ReNcell CX (cell line): ENCODE measurements around the genes CATSPER2 and C15orf48.

DNA sequence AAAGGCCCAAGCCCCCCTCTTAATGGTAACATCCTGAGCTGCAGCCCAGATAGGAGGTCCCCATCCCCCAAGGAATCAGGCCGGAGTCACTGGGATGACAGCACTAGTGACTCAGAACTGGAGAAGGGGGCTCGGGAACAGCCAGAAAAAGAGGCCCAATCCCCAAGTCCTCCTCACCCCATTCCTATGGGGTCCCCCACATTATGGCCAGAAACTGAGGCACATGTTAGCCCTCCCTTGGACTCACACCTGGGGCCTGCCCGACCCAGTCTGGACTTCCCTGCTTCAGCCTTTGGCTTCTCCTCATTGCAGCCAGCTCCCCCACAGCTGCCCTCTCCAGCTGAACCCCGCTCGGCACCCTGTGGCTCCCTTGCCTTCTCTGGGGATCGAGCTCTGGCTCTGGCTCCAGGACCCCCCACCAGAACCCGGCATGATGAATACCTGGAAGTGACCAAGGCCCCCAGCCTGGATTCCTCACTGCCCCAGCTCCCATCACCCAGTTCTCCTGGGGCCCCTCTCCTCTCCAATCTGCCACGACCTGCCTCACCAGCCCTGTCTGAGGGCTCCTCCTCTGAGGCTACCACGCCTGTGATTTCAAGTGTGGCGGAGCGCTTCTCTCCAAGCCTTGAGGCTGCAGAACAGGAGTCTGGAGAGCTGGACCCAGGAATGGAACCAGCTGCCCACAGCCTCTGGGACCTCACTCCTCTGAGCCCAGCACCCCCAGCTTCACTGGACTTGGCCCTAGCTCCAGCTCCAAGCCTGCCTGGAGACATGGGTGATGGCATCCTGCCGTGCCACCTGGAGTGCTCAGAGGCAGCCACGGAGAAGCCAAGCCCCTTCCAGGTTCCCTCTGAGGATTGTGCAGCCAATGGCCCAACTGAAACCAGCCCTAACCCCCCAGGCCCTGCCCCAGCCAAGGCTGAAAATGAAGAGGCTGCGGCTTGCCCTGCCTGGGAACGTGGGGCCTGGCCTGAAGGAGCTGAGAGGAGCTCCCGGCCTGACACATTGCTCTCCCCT is 10.6 kb downstream of the MAP1A start:
- PRO-cap = no peak

- PRO-cap = no peak
Observed at GRCh38 chr15:43598033-43598363, 4.2 kb downstream of the CKMT1B start.

DNA sequence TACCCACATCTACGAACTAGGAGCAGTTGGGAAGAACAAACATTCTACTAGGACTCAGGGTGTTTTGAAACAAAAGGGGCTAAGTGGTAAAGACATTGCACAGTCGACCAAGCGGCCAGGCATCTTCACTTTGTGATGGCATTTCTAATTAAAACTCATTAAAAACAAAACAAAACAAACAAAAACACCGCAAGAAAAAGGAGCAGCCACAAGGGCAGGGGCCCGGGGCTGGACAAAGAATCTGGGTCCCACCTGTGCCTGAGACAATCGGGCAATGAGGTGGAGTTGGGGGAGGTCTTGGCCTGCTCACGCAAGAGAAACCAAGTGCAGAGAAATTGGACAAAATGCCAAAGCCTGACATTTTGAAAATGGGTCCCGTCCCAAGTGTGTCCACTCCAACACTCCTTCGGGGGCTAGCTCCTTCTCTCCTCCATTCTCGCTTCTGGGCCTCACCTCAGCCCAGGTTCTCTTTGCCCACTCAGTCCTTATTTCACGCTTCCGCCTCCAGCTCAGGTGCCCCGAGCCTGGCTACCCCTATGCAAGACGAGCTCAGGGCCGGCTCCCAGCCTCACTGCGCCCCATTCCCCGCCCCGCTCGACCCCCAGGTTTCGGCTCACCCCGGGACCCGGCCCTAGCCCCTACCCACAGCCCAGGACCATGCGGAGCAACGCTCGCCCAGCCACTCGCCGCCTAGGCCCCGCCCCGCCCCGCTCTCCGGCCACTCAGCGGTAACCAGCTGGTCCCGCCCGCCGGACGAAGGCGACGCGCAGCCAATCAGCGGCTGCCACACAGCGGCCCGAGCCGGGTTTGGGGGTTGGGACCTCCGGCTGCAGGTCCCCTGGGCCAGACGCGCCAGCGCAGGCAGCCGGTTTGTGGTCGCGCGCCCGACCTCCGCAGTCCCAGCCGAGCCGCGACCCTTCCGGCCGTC is at the start of gene CATSPER2:
CATSPER2 (minus strand) TSS at position 669 of the 928 bp plus-strand sequence.
- PRO-cap = no peak

DNA sequence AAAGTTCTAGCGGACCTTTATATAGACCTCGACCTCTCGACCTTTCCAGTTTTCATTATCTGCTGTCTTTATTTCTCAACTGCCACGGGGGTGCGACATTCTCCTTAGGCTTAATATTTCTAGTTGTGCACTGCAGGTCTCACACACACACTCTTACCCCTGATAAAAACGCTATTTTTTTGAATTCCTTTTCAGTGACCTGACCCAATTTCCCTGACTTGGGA is 5.6 kb upstream of the CKMT1A start:
- PRO-cap = no peak

DNA sequence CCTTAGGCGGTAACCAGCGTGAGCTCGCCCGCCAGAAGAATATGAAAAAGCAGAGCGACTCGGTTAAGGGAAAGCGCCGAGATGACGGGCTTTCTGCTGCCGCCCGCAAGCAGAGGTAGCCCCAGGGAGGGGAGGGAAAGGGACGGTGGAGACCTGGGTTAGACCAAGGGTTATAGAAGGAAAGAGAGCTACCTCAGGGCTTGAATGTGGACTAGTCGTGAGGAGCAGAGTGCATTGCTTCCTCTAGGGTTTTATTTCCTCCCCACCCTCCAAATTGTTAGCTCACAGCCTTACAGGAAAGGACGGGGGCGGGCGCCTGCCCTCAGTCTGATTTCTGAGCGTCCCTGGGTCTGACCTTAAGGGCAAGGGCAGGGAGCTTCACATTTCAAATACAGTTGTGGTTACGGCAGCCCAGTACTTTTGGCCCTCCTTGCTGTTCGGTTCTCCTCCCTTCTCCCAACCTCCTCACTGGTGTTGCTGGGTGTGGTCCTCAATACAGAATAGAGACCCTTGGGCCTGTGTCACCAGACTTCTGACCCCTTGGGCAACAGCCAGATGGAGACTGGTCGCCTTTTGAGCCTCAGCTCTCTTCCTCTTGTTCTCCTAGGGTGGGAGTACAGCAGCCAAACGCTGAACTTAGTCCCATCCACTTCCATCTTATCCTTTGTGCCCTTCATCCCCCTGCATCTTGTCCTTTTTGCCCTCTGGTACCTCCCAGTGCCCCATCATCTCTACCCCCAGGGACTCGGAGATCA is 1.0 kb downstream of the SERF2 start:
- PRO-cap = no peak

DNA sequence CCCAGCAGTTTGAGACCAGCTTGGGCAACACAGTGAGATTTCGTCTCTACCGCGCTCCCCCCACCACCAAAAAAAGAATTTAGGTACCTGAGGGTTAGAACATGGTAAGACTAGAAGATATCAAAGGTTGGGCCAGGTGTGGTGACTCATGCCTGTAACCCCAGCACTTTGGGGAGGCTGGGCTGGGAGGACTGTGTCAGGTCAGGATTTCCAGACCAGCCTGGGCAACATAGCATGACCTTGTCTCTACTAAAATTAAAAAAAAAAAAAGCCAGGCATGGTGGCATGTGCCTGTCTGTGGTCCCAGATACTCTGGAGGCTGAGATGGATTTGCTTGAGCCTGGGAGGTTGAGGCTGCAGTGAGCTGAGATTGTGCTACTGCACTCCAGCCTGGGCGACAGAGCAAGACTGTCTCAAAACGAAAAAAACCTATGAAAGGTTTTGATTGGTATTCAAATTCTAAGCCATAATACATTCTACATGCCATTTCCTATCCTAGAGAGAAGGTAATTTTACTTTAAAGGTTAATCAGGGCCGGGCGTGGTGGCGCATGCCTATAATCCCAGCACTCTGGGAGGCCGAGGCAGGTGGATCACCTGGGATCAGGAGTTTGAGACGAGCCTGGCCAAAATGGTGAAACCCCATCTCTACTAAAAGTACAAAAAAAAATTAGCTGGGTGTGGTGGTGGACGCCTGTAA is 2.7 kb downstream of the HYPK start:
- PRO-cap = no peak

DNA sequence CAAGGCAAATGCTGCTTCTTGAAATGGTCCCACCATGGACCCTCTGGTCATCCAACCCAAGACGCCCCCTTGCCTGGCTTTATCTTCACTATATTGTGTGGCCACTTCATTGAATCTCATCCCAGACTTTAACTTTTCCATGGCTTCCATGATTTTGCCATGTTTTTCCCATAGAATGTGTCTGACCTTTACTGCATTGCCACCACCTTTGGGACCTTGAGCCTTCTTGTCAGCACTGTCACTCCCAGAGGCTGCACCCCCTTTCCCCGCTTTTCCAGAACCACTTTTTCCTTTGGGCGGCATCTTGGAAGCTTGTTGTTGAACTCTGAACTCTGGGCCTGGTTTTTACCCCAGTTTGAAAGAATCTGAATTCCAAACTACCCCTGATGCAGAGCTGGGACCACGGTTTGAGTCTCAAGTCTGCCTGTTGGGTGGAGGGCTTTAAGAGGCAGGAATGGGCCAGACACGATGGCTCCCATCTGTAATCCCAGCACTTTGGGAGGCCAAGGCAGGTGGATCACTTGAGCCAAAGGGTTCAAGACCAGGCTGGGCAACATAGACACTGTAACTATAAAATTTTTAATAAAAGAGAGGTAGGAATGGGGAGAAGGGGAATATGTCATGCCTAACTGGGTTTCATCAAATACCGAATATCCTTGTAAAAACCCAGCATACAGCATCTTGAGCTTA is 49.3 kb downstream of the WDR76 start:
- PRO-cap = unidirectional peak, minus-strand start at position 326 of the sequence

DNA sequence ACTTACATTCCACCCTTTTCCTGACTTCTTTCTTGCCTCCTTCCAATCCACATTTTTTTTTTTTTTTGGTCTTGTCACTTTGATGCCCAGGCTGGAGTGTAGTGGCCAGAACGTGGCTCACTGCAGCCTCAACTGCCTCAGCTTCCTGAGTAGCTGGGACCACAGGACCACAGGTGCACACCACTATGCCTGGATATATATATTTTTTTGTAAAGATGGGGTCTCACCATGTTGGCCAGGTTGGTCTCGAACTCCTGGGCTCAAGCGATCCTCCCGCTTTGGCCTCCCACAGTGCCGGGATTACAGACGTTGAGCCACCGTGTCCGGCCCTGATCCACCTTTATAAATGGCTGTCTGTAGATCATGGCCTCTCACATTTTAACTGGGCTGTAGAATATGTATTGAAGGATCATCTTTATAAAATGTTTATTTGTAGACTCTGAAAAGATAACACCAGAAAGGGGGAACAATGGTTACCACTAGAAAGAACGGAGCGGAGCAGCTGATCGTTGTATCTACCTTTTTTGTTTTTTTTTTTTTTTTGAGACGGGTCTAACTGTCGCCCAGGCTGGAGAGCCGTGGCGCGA is 1.8 kb upstream of the EIF3J start:
- PRO-cap = no peak

DNA sequence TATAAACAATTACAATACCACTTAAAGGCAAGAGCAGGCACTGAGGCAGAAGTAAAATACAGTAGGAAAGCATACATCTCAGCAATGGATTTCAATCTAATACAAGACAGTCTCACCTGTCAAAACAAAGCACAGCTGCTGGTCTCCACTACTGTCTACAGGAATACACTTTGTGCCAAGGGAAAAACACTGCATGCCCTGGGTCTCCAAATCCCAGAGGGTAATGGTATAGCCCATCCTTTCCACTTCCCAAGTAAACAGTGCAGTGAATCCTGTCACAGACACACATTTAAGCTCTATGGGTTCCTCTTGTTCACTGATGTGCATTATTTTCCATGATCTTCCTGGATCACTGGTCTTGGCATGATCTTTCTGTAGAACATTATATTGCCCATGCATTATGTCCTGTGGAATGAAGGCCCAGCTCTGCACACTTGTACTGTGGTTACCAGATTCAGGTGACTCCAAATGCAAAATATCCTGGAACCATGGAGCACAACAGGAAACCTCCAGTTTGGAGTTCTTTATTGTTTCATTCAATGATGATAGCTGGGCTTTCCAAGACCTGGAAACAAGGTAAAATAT is 12.0 kb downstream of the SPG11 start:
- PRO-cap = no peak

DNA sequence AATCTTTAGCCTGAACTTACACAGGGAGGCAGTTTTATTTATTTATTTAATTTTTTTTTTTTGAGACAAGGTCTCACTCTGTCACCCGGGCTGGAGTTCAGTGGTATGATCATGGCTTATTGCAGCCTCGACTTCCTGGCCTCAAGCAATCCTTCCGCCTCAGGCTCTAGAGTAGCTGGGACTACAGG is 8.5 kb downstream of the B2M start:
- PRO-cap = no peak

DNA sequence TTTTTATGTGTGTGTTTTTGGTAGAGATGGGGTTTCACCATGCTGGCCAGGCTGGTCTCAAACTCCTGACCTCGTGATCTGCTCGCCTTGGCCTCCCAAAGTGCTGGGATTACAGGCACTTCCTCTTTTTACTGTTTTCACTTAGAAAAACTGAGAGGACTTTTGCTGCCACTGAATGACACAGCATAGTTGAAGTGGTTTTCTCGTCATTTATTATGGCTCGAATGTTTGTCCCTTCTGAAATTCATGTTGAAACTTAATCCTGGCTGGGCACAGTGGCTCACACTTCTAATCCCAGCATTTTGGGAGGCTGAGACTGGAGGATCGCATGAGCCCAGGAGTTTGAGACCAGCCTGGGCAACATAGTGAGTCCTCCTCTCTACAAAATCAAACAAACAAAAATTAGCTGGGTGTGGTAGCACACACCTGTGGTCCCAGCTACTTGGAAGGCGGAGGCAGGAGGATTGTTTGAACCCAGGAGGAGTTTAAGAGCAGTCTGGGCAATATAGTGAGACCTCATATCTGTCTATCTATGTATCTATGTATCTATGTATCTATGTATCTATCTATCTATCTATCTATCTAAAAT is 11.6 kb upstream of the TRIM69 start:
- PRO-cap = no peak

DNA sequence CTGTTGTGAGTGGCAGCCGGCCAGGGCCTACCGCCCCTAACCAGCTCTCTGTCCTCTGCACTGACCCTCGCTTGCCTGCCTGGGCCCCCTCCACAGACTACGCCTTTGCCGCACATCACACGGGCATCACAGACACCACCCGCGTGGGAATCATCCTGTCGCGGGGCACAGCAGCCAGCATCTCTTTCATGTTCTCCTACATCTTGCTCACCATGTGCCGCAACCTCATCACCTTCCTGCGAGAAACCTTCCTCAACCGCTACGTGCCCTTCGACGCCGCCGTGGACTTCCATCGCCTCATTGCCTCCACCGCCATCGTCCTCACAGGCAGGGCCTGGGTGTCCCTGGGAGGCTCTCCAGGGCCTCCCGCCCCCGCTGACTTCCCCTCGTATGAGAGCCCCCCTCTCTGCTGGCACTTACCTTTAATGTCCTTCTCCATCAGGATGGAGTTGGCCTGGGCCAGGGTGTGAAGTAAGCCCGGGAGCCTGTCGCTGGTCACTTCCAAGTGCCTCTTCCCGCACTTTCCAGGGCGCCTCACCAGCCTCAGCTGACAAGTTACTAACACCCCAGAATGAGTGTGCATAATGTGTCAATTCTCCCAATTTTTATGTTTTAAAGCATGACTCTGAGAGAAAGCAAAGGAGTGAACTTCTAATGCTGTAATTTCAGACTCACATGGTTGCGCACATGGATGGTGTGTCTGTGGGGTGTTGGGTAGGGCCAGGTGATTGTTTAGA is 22.6 kb downstream of the DUOX1 start:
- PRO-cap = no peak

DNA sequence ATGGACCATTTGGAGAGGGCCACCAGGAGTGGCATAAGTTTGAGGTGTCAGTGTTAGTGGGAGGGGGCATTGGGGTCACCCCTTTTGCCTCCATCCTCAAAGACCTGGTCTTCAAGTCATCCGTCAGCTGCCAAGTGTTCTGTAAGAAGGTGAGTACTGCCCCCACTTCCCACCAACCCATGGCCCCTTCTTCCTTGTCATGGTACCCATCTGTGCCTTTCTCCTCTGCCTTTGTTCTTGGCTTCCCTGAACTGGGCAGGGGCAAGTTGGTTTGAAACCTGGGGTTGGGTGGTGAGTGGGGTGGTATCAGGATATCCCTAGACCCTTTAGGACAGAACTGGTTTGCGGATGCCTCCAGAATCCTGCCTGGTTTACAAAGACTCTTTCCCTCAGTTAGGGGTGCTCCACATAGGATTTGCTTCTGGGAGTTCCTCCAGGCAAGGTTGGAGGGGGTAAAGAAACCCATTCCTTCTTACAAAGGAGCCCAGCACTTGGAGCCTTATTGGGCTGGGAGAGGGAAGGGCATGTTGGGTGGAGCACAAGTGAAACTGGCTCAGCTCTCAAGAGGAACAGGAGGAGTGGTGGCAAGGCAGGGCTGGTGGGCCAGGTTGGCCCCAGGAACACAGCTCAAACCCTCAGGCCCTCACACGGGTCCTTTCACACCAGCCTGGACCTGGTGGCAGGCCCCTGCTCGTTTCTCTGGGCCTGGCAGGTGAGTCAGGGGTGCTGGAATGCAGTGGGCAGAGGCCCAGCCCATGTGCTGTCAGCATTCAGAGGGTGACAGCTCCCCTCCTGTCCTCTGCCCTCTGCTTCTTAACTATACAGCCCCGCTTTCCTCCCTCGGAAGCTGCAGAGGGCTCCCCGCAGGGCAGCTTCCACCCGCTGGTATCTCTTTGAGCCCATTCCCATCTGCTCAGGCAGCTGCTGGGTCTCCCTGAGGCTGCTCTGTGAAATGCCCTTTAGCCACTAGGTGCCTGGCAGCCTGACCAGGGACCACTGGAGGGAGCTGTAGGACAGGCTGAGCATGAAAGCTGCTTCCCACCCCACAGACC is 25.2 kb downstream of the SHF start:
- PRO-cap = no peak

GRCh38 chr15:45169364-45170122 is 18.2 kb downstream of the SHF start:
- PRO-cap = no peak

- PRO-cap = no peak
Observed at GRCh38 chr15:45377014-45377960, 1.1 kb downstream of the GATM start.

DNA sequence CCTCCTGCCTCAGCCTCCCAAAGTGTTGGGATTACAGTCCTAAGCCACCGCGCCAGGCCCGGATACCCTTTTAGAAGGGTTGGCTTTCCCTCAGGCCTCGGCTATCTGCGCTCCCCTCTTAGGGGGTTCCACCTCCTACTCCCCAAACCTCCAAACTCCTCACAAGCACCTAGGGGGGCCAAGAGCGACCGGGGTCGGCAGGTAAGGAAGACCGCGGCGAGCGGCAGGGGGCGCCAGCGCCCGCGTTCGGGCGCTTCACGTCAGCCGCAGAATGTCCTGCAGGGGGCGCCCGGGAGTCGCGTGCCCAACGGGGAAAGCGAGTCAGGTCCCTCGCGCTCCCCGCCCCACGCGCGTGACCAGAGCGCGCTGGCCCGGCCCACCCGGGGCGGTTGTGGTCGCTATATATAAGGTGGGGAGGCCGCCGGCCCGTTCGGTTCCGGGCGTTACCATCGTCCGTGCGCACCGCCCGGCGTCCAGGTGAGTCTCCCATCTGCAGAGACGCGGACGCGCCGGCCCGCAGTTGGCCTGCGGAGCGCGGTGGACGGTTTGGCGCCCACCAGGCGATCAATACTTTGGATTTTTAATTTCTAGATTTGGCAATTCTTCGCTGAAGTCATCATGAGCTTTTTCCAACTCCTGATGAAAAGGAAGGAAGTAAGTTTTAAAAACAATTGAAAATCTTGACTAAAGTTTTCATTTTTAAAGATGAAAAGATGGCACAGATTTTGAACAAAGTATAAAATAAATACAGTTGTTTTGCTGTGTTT is at the start of gene C15orf48:
C15orf48 (plus strand) TSS at position 432 of the 767 bp plus-strand sequence.
- PRO-cap = no peak

DNA sequence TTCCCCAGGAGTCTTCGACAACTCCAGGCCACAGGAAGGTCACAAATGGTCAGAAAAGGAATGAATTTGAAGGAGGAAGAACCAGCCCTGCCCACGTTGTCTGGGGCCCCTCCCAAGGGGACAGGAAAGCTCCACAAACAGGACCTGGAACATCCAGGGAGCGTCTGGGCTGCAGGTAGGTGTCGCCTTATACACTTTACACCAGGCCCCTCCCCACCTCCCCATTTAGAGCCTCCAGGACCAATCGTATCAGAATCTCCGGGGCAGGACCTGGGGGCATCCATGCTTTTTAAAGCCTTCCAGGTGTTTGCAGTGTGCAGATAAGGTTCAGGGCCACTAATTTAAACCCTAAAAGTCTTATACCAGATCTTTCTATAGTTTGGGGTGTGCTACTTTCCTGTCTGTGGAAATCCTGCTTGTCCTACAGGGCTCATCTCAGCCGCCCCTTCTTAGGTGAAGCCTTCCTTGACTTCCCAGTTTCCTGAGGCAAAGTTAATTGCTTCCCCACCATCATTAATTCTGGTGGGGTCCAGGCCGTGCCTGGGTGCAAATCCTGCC is 18.3 kb downstream of the C15orf48 start:
- PRO-cap = no peak

GRCh38 chr15:45648440-45649286 is 13.8 kb downstream of the SQOR start:
- PRO-cap = no peak

DNA sequence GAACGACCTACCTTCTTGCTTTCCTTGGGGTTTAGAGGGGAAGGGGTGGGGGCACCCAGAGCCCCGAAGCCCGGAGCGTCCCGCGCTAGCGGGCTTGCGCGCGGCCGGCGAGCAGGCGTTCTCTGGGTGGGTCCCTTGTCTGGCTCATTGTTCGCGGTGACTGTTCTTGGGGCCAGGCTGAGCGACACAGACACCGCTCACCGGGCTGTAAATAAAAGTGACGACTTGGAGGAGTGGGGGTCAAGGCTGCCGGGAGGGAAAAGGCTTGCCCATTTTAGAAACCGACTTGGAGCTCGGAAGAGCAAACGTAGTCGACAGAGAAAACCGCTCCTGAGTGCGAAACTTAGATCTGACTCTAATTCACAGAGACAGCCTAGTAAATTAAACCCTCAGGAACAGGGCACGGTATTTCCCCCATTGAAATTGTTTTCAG is 532.3 kb upstream of the SEMA6D start:
- PRO-cap = bidirectional peak, plus-strand start at position 153 of the sequence, minus-strand start at position 118 of the sequence

- PRO-cap = no peak
Observed at GRCh38 chr15:48043244-48043491, 77.6 kb upstream of the SLC24A5 start.